Keratinocyte (primary cell): ENCODE results near the genes BCL7B, CLDN4 and LIMK1.

DNA sequence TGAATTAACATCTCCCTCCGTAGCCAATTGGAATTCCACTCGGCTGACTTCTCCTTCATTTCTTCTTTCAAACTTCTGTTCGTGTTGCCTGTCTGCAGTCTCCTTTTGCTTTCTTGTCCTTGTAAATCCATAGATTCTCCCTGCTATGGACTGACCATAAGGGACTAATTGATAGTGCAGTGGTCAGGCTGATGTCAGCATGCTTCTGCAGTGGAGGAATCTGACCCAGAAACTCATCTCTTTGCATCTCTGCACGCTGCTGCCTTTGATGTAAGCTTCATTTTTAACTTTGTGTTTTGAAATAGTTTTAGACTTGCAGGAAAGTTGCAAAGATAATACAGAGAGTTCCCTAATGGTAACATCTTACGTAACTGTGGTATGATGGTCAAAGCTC lies 89.5 kb downstream of the GALNT17 start:
CAGE:
- cytosol, long polyA minus RNA: no peak
- cytosol, long polyA plus RNA: no peak
- long polyA plus RNA: no peak
- nucleus, long polyA minus RNA: no peak
- nucleus, long polyA plus RNA: no peak

DNA sequence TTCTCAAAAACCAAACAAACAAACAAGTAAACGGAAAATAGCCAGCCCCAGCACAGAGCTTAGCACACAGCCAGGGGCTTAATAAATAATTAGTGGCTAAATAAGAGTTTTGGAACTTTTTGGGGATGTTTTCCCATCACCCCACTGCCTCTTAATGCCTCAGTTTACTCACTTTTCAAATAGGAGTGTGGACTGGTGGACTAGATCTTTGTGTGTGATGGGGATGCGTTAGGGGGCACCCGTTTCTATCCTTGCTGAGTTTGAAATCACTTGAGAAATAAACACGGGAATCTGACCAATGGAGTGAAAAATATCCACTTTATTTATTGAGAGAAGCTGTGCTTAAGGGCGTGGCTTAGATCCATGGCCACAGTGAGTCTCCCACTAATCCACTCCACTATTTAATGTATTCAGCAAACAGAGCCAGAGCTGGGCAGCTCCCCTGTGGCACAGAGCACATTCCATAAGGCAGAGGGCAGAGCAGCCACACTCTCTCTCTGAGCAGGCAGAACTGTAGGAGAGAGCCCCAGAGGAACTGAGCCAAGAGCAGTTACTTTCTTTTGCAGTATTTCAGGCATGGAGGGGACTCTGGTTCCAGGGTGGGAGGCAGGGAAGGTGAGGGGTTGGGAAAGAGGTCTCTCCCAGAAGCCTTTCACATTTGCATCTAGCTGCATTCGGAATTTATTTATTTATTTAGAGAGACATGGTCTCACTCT lies 105.9 kb downstream of the GALNT17 start:
CAGE:
- cytosol, long polyA minus RNA: no peak
- cytosol, long polyA plus RNA: no peak
- long polyA plus RNA: no peak
- nucleus, long polyA minus RNA: no peak
- nucleus, long polyA plus RNA: no peak

DNA sequence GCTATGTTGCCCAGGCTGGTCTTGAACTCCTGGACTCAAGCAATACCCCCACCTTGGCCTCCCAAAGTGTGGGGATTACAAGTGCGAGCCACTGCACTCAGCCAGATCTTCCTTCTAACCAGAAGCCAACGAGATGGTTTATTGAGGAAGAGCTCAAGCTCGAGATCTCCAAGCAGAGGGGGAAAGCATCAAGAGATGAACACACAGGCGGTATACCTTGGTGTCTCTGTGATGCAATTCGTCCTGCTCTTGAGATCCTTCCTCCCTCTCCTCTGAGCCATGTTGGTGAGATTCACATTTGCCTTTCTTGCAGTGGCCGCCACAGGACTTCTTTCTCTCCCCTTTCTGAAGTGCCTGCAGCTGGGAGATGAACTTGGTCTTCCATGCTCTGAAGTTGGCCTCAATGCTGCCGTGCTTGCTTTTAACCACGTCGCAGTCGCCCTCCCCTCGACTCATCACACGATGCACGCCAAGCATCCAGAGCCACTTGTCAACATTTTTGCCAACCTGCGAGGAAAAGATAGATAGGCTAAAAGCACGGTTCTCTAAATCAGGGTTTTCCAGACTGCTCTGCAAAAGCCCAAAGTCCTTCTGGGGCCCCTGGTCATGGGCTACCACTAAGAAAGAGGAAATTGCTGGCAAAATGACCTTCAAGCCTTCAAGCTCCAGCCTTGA lies 21.0 kb downstream of the TYW1B start:
CAGE:
- cytosol, long polyA minus RNA: no peak
- cytosol, long polyA plus RNA: no peak
- long polyA plus RNA: no peak
- nucleus, long polyA minus RNA: no peak
- nucleus, long polyA plus RNA: no peak

DNA sequence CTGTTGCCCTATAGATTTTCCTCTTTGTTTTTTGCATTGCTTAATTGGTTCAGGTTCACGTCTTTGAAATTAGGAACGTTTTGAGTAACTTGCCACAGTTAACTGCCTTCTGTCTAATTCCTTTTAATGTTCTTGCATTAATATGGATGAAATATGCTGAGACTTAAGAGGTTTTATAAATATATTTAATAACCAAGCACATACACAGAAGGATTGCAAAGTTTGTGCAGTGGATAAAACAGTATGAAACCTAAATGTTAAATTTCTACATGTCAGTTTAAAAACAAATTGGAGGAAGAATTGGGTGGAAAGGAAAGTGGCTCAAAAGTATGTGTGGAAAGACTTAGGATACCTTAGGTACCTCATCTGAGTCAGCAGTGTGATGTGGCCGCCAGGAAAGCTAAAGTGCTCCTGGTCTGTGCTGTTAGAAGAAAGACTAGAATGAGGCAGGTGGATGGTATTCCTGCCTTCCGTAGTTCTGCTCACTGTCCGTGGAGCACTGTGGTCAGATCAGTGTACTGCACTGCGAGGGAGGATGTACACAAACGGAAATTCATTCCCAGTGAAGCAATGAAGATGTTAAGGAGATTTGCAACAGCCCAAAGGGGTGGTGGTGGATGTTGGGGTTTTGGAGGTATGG lies 3.7 kb downstream of the POM121 start:
CAGE:
- cytosol, long polyA minus RNA: no peak
- cytosol, long polyA plus RNA: no peak
- long polyA plus RNA: no peak
- nucleus, long polyA minus RNA: no peak
- nucleus, long polyA plus RNA: no peak

CAGE:
- cytosol, long polyA minus RNA: no peak
- cytosol, long polyA plus RNA: no peak
- long polyA plus RNA: no peak
- nucleus, long polyA minus RNA: no peak
- nucleus, long polyA plus RNA: no peak
These were observed 1.2 kb downstream of the NSUN5 start for GRCh38 chr7:73307291-73307914.

GRCh38 chr7:73441286-73442159 lies 7.9 kb downstream of the FZD9 start:
CAGE:
- cytosol, long polyA minus RNA: no peak
- cytosol, long polyA plus RNA: no peak
- long polyA plus RNA: no peak
- nucleus, long polyA minus RNA: no peak
- nucleus, long polyA plus RNA: no peak

CAGE:
- cytosol, long polyA minus RNA: no peak
- cytosol, long polyA plus RNA: no peak
- long polyA plus RNA: start-site peak on the minus strand at chr7:73557555-73557655, 56 and 23 reads in 2 replicates
- nucleus, long polyA minus RNA: no peak
- nucleus, long polyA plus RNA: no peak
These were observed at the start of gene BCL7B for GRCh38 chr7:73557290-73558302. Gene BCL7B (minus strand): TSS chr7:73557690.

GRCh38 chr7:73581800-73582418 lies 3.5 kb upstream of the TBL2 start:
CAGE:
- cytosol, long polyA minus RNA: no peak
- cytosol, long polyA plus RNA: no peak
- long polyA plus RNA: no peak
- nucleus, long polyA minus RNA: no peak
- nucleus, long polyA plus RNA: no peak

DNA sequence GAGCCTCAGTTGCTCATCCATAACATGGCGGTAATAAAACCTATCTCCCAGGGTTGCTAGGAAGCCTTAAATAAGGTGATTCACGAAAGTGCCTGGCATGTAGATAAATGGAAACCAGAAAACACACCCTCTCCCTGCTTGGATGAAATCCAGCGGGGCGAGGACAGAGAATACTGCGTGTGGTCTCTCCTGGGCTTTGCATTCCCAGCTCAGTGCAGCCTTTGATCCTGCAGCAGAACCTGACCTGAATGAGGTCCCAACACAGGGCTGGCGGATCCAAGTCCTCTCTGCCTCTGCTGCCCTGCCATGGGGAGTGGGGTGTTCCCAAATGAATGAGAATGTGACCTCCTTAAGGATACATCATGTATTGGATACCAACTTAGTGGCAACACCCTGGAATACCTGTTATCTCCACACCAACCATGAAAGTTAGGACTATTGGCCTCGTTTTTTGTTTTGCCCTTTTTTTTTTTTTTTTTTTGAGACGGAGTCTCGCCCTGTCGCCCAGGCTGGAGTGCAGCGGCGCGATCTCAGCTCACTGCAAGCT lies 9.9 kb downstream of the MLXIPL start:
CAGE:
- cytosol, long polyA minus RNA: no peak
- cytosol, long polyA plus RNA: no peak
- long polyA plus RNA: no peak
- nucleus, long polyA minus RNA: no peak
- nucleus, long polyA plus RNA: no peak

DNA sequence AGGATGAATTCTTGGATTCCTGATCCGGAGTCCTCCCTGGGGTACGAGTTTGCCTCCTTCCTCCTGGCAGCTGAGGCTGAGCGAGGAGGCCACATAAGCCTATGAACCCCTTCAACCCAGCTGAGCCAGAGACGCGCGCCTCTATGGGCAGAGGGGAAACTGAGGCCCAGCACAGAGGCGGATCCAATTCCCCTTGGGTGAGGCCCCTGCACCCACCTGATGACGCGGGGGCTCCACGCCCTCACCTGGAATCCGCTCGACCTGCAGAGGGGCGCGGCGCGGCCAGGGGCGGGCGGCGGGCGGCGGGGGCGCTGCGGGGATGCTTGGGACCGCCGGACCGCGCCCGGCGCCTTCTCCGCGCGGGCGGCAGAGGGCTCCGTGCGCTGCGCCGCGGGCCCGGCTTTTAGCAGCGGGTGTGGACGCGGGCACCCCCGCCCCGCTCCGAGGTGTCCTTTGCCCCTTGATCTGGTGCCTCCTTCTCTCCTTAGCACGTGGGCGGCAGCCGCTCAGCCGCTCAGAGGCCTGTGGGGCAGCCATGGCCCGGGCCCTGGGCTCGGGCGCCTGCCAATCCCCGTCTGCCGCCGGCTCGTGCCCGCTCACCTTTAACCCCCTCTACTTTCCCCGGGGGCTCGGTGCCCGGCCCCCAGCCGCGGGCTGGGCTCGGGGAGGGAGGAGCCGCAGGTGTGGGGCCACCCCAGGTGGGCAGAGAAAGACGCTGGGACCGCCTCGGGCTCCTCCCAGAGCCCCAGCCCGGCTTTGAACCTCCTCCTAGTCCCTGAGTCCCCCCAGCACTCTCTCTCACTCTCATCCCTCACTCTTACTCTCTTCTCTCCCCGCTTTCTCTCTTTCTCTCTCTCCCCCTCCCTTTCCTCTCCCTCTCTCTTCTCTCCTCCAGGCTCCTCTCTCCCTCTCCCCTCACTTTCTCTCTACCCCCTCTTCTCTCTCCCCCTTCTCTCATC lies 19.8 kb upstream of the VPS37D start:
CAGE:
- cytosol, long polyA minus RNA: no peak
- cytosol, long polyA plus RNA: no peak
- long polyA plus RNA: no peak
- nucleus, long polyA minus RNA: no peak
- nucleus, long polyA plus RNA: no peak

DNA sequence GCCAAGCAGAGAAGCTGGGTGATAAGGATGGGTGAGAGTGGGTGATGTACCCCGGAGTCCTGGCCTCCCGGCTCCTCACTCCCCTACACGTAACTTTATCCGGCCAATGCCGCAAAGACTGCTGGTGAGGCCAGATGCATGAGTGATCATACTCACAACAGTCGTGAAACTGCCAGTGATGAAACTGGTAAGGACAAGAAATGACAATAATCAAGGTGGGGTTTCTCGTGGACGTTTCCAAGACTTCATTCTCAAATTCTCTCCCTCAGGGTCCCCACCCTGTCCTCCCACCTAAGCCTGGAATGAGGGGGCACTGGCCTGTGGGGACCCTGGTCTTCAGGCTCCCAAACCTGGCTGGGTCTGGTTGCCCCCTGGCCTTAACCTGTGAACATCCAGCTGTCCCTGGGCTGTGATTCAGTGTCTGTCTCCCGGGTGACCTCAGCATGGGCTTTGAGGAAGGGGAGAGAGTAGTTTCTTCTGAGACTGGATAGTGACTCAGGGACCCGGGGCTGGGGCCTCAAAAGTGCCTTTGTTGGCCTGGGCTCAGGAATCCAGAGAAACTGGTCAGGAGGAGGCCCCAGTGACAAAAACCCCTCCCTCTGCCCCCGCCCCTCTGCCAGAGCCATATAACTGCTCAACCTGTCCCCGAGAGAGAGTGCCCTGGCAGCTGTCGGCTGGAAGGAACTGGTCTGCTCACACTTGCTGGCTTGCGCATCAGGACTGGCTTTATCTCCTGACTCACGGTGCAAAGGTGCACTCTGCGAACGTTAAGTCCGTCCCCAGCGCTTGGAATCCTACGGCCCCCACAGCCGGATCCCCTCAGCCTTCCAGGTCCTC lies at the start of gene CLDN4:
TSS of gene CLDN4 (plus strand) at position 653 of the 837 bp plus-strand sequence.
CAGE:
- cytosol, long polyA minus RNA: no peak
- cytosol, long polyA plus RNA: start-site peak on the plus strand centred at position 653 of the sequence, 8 bp wide, 75 and 47 reads in 2 replicates
- long polyA plus RNA: start-site peak on the plus strand centred at position 654 of the sequence, 10 bp wide, 480 and 339 reads in 2 replicates
- nucleus, long polyA minus RNA: start-site peak on the plus strand centred at position 652 of the sequence, 5 bp wide, 16 reads
- nucleus, long polyA plus RNA: start-site peak on the plus strand centred at position 653 of the sequence, 11 bp wide, 245 and 492 reads in 2 replicates

DNA sequence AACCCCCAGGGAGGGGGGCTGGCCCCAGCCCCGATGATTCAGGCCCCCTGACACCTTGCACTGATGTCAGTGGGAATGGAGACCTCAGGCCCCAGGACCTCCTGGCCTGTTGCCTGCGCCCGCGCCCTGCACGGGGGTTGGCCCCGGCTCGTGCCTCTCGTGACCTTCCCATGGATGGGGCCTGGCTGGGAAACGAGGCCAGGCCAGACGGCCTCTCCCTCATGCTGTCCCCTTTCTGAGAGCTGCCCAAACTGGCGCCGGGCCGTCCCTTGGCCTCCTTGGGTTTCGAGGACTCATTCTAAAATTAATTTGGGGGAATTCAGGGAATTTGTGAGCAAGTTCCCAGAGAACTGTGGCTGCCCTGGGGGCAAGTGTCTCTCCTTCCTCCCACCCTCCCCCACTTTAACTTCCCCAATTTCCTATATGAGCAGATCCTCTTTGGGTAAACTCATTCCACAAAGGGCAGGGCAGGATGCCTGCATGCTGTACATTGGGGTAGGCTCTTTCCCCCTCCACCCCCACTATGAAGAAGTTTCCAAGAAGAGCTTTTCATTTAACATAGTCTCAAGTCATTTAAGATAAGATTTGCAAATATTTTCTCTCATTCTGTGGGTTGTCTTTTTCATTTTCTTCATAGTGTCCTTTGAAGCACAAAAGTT lies 34.3 kb downstream of the TMEM270 start:
CAGE:
- cytosol, long polyA minus RNA: no peak
- cytosol, long polyA plus RNA: no peak
- long polyA plus RNA: no peak
- nucleus, long polyA minus RNA: no peak
- nucleus, long polyA plus RNA: no peak

GRCh38 chr7:74059606-74060746 lies 23.6 kb upstream of the LIMK1 start:
CAGE:
- cytosol, long polyA minus RNA: no peak
- cytosol, long polyA plus RNA: no peak
- long polyA plus RNA: no peak
- nucleus, long polyA minus RNA: no peak
- nucleus, long polyA plus RNA: no peak

DNA sequence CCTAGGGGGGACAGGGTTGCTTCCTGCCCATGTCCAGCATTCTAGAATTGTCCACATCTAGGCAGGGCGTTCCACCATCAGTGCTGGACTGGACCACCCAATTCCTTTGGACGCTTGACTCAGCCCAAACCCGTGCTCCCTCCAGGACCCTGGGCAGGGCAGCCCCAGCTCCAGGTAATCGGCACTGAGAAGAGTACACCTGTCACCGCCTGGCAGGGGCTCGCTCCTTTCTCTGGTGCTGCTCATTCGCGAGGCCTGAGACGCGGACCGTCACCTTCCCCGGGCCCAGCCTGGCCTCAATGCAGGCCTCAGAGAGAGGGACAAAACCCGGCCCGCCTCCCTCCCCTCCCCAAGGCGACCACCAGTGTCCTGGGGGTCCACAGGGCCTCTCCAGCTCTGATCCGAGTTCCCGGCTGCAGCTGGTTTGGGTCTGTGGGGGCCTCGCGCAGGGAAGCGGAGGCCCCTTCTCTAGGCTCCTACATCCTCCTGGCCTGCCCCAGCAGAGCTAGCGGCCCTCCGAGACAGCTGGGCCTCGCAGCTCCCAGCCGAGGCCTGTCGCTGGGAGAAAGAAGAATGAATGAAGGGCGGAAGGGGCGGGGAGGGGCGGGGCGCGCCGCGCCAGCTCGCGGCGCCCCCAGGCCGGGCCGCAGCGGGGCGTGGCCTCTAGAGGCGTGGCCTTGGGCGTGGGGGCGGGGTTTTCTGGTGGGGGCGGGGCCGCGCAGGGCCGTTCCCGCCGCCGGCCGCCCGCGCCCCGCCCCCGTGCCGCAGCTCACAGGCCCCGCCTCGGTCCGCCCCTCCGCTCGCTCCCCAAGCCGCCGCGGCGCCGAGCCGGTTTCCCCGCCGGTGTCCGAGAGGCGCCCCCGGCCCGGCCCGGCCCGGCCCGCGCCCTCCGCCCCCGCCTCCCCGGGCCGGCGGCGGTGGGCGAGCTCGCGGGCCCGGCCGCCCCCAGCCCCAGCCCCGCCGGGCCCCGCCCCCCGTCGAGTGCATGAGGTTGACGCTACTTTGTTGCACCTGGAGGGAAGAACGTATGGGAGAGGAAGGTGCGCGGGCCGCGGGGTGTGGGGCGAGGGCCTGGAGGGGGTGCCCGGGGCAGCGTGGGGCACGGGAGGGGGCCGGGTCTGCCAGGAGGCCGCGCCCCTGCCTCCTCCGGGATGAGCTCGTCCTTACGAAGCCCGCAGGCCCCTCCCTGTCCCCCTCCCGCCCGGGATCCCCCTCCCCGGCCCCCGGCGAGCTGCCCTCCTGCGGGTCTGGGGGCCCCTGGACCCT lies at the start of gene LIMK1:
TSS of gene LIMK1 (plus strand) at position 799 of the 1,266 bp plus-strand sequence.
CAGE:
- cytosol, long polyA minus RNA: start-site peak on the plus strand centred at position 804 of the sequence, 61 bp wide, 24 reads
- cytosol, long polyA plus RNA: start-site peak on the plus strand centred at position 804 of the sequence, 74 bp wide, 128 and 12 reads in 2 replicates
- long polyA plus RNA: start-site peak on the plus strand centred at position 809 of the sequence, 84 bp wide, 57 and 25 reads in 2 replicates; start-site peak on the plus strand centred at position 999 of the sequence, 70 bp wide, 9 and 12 reads in 2 replicates
- nucleus, long polyA minus RNA: no peak
- nucleus, long polyA plus RNA: start-site peak on the plus strand centred at position 980 of the sequence, 112 bp wide, 17 and 8 reads in 2 replicates

DNA sequence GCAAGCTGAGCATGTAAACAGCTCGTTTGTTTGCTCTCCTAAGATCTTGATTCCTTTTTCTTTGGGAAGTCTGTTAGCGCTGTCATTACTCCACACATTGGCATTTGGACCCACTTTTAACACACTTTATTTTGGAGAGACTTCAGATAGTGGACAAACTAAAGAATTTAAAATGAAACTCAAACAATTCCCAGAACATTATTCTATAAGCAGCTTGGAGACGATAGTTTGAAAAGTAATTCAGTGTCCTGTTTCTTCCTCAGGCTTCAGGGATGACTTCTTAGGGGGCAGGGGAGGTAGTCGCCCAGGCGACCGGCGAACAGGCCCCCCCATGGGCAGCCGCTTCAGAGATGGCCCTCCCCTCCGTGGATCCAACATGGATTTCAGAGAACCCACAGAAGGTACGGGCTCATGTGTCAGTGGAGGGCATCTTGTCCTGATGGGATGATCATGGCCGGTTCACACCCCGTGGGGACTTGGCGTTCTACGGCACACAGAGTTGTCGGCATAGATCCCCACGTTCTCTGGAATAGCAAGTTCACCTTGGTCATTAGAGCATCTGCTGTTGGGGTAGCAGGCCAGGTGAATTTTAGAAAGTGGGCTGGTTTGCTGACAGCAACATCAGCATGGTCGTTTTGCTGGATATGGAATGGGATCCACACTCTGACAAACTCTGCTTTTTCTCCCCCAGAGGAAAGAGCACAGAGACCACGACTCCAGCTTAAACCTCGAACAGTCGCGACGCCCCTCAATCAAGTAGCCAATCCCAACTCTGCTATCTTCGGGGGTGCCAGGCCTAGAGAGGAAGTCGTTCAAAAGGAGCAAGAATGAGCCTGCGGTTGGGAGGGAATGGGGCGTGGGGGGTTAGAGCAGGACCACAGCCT lies 15.1 kb upstream of the LAT2 start:
CAGE:
- cytosol, long polyA minus RNA: no peak
- cytosol, long polyA plus RNA: no peak
- long polyA plus RNA: no peak
- nucleus, long polyA minus RNA: no peak
- nucleus, long polyA plus RNA: no peak

DNA sequence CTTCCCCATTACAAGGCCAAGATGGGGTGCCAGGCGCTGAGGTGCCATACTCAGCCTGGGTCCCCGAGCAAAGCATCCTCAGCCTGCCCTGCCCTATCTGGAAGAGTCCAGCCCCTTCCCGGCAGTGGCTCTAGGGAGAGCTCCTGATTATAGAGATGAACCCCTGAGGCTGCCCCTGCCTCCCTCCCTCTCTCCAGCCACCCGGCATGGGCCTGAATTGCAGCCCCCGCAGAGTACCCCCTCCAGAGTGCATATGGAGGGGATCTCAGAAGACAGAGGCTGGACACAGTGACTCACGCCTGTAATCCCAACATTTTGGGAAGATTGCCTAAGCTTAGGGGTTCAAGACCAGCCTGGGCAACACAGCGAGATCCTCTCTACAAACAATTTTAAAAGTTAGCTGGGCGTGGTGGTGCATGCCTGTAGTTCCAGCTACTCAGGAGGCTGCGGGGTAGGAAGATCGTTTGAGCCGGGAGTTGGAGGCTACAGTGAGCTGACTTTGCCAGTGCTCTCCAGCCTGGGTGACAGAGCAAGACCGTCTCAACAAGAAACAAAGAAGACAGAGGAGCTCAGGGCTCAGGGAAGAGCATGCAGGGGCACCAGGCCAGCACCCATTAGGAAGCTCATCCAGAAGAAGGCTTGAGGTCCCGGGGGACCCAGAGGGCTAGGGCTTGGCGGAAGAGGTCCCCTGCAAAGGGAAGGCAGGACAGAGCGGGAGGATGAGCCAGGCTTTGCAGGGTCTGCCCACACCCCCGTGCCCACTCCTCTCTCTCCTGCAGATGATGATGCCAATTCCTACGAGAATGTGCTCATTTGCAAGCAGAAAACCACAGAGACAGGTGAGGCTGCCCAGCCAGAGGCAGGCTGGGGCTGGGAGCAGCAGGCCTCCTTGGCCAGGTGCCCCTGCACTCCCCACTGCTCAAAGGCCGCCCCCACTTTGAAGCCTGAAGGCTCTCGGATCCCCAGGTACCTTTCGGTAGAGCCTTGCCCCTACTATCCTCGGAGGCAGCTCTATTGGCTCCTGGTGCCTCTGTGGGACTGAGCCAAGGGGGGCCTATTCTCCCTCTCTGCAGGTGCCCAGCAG lies 13.5 kb downstream of the LAT2 start:
CAGE:
- cytosol, long polyA minus RNA: no peak
- cytosol, long polyA plus RNA: no peak
- long polyA plus RNA: no peak
- nucleus, long polyA minus RNA: no peak
- nucleus, long polyA plus RNA: no peak

GRCh38 chr7:74231162-74231788 lies 21.5 kb downstream of the LAT2 start:
CAGE:
- cytosol, long polyA minus RNA: no peak
- cytosol, long polyA plus RNA: no peak
- long polyA plus RNA: no peak
- nucleus, long polyA minus RNA: no peak
- nucleus, long polyA plus RNA: no peak

DNA sequence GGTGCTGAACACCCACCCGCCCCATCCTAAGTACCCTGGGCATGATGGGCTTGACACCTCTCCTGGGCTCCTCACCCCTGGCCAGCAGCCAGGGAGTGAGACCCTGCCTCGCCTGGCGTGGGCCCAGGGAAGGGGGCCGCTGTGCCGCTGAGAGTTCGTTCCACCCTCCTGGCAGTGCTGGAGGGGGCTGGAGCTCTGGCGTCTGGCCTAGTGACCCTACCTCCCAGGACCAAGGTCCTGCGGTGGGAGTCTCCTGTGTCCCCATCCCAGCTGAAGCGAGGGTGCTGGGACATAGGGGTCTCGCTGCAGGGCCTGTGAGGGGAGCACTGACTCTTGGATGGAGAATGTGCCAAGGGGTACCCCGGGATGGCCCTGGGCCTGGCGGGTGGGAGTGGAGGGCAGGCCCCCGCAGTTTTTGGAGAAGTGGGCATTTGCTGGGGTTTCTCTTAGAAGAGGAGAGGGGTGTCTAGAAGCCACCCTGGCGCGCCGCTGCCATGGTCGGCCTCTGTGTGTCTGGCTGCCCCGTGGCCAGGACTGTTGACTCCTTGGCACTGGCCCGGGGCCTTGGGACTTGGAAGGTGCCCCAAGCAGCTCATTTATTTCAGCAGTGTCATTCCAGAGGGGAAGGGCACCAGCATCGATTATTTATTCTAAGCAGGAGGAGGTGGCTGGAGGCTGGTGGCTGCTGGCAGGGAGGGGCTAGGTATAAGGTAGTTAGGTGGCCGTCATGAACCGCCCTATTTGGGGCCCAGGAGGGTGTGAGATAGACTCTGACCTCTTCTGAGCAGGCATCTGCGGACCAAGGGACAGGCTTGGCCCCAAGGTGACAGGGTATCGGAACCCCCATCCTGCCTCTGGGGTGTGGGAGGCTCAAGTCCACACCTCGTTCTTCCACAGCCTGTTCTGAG lies 1.4 kb downstream of the GTF2IRD1 start:
CAGE:
- cytosol, long polyA minus RNA: no peak
- cytosol, long polyA plus RNA: no peak
- long polyA plus RNA: no peak
- nucleus, long polyA minus RNA: no peak
- nucleus, long polyA plus RNA: no peak

CAGE:
- cytosol, long polyA minus RNA: no peak
- cytosol, long polyA plus RNA: no peak
- long polyA plus RNA: no peak
- nucleus, long polyA minus RNA: no peak
- nucleus, long polyA plus RNA: no peak
These were observed 22.9 kb downstream of the GTF2IRD1 start for GRCh38 chr7:74476519-74477121.

CAGE:
- cytosol, long polyA minus RNA: no peak
- cytosol, long polyA plus RNA: no peak
- long polyA plus RNA: no peak
- nucleus, long polyA minus RNA: no peak
- nucleus, long polyA plus RNA: no peak
These were observed 28.9 kb downstream of the GTF2IRD1 start for GRCh38 chr7:74482674-74483033.